PC-3 (cell line): ENCODE results near the genes PPFIA2, ALX1 and KERA.

GRCh38 chr12:80922837-80923377 lies 14.8 kb downstream of the LIN7A start:
- RAMPAGE, long total RNA, result no peak

DNA sequence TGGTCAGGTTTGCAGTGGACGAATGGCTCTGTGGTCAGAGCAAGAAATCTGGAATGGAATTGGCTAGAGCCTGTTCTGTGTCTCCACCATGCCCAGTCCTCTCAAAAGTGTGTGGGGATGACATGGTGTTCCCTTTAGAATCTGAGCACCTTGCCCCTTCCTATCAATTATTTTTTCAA lies 1.4 kb downstream of the ACSS3 start:
- RAMPAGE, long total RNA, result no peak

- RAMPAGE, long total RNA, result no peak
Measured at GRCh38 chr12:81255434-81256200, 177.7 kb downstream of the ACSS3 start.

- RAMPAGE, long total RNA, result no peak
Measured at GRCh38 chr12:81759024-81759840, at the start of gene PPFIA2. Gene PPFIA2 (minus strand): TSS chr12:81759350.

DNA sequence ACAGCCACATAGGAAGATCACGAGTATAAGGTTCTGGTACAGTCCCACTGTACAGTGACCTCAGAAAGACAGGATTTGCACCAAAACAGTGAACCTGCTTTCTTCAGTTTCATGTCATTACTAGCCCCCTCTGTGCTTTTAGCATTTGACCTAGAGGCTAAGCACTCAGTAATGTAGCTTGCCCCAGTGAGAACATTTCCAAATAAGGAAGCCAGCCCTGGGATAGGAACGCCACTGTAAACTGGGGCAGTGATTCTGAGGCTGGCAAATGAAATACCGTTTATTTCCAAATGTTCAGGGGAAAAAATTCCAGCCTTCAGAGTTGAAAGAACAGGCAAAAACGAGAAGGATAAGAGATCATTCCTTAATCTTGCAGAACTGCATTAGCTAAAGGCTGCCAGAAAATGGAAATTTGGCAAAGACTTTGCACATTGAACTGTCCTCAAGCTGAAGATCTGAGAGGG lies 41.8 kb upstream of the PPFIA2 start:
- RAMPAGE, long total RNA, result no peak

DNA sequence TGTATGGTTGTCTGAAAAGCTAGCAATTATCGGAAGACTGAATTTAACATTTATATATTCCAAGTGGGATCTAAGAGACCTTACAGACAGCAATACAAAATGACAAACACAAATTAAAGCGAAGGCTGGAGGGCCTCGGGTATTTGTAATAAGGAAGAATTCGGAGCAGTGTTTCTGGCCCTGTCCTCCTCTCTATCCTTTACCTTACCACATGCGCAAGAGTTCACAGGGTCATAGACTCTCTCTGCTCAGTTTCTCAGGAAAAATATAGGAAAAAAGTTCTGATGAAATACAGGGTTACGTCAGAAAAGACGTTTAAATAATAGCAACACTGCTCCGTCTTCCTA lies 504 bp downstream of the CCDC59 start:
- RAMPAGE, long total RNA, result no peak

DNA sequence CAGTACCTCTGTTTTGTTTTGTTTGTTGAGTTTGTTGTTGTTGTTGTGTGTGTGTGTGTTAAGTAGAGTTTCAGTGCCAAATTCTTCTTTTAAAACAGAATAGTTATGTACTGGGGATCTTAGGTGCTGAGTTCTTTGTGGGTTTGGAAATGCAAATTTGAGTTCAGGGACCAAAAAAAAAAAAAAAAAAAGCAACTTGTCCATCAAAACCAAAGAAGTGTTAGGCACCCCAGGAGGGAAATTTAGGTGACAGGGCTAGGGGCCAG lies 53.0 kb downstream of the TSPAN19 start:
- RAMPAGE, long total RNA, result no peak

GRCh38 chr12:85279631-85280340 lies at the start of gene ALX1:
Gene ALX1 (plus strand): TSS chr12:85280220.
- RAMPAGE, long total RNA, result no peak

GRCh38 chr12:88334293-88334796 lies 192.2 kb downstream of the TMTC3 start:
- RAMPAGE, long total RNA, result no peak

- RAMPAGE, long total RNA, result no peak
Measured at GRCh38 chr12:89019394-89020131, 332.7 kb downstream of the DUSP6 start.

- RAMPAGE, long total RNA, result no peak
Measured at GRCh38 chr12:89192447-89192957, 159.8 kb downstream of the DUSP6 start.

DNA sequence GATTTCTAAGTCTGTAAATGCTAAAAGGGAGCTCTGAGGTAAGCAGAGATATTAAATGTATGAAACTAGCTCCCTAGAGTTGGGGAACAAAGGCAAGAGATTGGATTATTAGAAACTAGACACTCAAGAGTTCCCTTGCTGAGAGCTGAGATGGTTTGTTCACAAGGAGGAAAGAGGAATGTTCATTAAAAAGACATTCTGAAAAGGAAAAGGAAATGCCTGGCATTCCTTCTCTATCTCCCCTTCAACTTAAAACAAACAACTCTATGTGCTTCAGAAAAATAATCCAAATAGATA lies 73.7 kb downstream of the GALNT4 start:
- RAMPAGE, long total RNA, result no peak

GRCh38 chr12:89700401-89700961 lies 8.2 kb downstream of the ATP2B1 start:
- RAMPAGE, long total RNA, result no peak

DNA sequence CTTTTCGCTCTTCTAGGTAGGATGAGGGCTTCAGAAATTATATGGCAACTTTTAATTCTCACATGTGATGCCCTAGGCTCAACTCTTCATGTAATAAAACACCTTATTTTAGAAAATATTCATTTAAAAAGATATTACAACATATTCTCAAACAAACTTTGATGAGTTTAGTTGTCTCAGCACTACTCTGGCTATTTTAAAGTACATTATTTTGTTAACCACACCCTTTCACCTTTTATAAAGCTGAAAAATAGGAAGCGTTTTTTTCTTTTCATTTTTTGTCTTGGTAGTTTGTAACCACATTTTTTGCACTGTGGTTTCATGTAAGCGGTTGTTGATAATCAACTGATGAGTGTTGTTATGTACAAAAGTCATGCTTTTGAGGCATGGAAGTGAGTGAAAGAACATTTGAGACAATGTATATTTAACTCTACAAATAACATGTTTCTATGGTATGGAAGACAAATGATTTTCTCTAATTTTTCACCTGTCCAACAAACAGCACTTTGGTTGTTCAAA lies 52.1 kb upstream of the ATP2B1 start:
- RAMPAGE, long total RNA, result no peak

- RAMPAGE, long total RNA, result no peak
Measured at GRCh38 chr12:89960544-89961156, 252.0 kb upstream of the ATP2B1 start.

DNA sequence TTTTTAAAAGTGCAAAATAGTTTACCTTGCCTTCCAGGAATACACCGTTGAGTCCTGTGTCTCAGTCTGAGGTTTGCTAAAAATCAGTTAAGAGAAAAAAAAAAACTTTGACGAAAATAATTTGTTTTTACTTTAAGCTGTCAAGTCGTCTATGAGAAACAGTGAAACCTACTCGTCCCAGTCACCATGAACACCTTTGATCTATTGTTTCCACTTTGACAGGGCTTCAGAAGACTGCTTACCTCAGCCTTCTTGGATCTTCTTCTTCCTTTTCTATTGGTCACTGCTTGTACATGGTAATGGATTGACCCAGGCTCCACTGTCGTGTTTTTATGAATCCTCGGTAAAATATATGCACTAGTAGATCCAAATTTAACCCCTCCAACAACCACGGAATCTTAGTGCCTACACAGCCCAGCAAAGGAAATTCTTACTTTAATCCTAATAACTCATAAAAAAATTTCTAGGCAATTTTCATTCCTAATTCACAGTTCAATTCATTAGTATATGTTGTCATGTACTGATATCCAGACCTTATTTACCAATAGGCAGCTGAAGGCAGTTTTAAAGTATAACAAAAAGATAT lies at the start of gene KERA:
Gene KERA (minus strand): TSS at position 306 of the 586 bp plus-strand sequence.
- RAMPAGE, long total RNA, result no peak

- RAMPAGE, long total RNA, result no peak
Measured at GRCh38 chr12:91126517-91127160, 15.3 kb upstream of the LUM start.

DNA sequence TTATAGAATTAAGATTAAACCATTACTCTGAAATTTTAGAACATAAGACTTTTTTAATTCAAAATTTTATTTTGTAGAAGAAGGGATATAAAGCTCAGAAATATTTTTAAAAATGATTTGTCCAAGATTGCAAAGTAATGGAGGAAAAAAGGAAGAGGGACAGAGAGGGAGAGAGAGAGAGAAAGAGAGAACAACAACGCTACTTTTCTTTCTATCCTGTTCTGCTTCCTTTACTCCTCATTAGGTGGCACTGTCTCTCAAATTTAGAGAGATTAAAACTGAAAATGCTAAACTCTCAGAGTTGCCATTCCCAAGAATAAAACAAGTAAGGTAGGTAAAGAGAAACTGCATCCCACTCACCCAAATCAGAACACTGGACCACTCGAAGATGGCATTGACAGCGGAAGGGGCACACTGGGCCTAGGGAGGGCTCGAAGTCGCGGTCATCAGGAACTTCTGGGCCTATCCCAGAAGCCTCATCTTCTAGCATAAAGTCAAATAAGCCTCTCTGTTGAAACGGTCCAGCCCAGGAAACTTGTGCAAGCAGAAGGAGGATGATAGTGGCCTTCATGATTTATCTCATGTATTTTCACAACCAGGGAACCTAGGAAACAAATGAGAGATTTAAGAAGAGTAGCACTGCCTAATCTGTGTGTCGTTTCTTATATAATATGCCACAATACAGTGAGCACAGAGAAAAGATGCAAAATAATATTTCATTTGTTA lies 4.5 kb downstream of the DCN start:
- RAMPAGE, long total RNA, result no peak

GRCh38 chr12:91603063-91603605 lies 420.5 kb upstream of the DCN start:
- RAMPAGE, long total RNA, result no peak

- RAMPAGE, long total RNA, result no peak
Measured at GRCh38 chr12:91633401-91634468, 451.1 kb upstream of the DCN start.